K562 (cell line): ENCODE results near the gene CD81.

DNA sequence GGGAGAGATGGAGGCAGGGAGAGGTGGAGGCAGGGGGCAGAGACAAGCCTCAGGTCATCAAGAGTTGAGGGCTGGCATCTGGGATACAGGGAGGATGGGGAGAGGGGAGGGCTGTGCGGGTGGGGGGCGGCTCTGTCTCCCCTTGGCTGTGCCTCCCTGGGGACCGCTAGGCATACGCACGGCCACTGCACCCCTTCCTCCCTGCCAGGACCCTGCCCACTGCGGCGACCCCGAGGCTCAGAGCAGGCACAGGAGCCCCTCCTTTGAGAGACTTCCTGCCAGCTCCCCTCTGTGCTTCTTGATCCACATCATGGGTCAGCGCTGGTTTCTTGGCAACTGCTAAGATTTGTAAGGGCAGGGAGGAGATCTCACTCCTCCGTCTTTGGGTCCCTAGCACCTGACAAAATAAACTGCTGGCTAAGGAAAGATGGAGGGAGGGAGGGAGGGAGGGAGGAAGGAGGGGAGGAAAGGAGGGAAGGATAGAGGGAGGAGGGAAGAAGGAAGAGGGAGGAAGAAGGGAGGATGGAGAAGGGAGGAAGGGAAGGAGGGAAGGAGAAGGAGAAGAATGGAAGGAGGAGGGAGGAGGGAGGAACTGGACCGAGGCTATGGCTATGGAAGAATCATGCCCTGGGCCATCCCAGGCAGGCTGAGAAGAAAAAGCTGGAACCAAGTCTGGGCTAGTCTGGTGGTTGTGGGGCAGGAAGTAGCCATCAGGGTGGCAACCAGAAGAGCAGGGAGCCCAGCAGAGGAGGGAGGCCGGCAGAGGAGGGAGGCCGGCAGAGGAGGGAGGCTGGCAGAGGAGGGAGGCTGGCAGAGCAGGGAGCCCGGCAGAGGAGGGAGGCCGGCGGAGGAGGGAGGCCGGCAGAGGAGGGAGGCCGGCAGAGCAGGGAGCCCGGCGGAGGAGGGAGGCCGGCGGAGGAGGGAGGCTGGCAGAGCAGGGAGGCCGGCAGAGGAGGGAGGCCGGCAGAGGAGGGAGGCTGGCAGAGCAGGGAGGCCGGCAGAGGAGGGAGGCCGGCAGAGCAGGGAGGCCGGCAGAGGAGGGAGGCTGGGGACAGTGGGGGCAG lies 18.3 kb downstream of the PRR33 start:
- RAMPAGE, long total RNA = no peak
- RRBS = 78% methylated on average over 1 of the region's 27 CpGs
PRO-cap:
- standard = no peak
- CoPRO, capped RNA only, 2 experiments = no peak in any of the 2 experiments
- CoPRO, capped and uncapped RNA, 2 experiments = no peak in any of the 2 experiments
- CoPRO, uncapped RNA only, 2 experiments = no peak in any of the 2 experiments
CAGE:
- cytosol, long polyA plus RNA = no peak
- long polyA plus RNA = no peak
- nucleolus, long total RNA = no peak
- nucleus, long polyA plus RNA = no peak

DNA sequence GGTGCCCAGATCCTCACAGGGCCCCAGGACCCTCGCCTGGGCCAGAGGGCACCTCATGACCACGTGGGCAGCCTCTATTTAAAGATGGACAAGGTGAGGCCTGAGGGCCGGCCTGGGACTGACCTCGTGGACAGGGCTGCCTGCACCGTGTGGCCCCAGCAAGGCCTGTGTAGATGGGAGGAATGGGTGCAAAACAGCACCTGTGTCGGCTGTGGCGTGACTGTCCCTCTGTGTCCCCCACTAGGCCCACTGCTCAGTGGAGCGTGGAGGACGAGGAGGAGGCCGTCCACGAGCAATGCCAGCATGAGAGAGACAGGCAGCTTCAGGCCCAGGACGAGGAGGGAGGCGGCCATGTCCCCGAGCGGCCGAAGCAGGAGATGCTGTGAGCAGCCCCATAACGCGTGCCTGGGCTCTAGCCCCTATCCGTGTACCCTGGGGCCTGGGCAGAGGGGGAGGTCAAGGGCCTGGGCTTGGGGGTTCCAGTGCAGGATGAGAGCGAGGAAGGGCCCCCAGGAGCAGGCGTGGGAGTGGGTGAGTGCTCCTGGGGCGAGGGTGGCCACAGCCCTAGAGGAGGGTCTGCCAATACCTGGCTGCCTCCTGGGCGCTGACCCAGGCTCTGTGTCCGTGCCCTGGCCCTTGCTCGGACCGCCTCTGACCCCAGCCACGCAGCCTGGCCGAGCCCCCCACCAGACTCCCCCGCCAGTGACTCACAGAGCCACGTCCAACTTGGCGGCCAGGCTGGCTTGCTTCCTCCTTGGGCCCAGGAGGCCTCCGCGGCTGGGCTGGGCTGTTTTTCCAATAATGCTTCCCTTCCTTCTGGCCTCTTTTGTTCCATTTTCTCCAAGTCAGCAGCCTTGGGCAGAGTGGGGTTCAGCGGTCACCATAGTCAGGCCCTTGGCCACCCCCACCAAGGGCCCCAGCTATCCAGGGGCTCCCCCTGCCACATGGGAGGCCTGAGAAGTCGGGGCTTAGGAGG lies 11.6 kb downstream of the PRR33 start:
- RAMPAGE, long total RNA = no peak
- RRBS = no CpG with 5 or more reads among the region's 35 CpGs
PRO-cap:
- standard = no peak
- CoPRO, capped RNA only, 2 experiments = no peak in any of the 2 experiments
- CoPRO, capped and uncapped RNA, 2 experiments = no peak in any of the 2 experiments
- CoPRO, uncapped RNA only, 2 experiments = no peak in any of the 2 experiments
CAGE:
- cytosol, long polyA plus RNA = no peak
- long polyA plus RNA = no peak
- nucleolus, long total RNA = no peak
- nucleus, long polyA plus RNA = no peak

DNA sequence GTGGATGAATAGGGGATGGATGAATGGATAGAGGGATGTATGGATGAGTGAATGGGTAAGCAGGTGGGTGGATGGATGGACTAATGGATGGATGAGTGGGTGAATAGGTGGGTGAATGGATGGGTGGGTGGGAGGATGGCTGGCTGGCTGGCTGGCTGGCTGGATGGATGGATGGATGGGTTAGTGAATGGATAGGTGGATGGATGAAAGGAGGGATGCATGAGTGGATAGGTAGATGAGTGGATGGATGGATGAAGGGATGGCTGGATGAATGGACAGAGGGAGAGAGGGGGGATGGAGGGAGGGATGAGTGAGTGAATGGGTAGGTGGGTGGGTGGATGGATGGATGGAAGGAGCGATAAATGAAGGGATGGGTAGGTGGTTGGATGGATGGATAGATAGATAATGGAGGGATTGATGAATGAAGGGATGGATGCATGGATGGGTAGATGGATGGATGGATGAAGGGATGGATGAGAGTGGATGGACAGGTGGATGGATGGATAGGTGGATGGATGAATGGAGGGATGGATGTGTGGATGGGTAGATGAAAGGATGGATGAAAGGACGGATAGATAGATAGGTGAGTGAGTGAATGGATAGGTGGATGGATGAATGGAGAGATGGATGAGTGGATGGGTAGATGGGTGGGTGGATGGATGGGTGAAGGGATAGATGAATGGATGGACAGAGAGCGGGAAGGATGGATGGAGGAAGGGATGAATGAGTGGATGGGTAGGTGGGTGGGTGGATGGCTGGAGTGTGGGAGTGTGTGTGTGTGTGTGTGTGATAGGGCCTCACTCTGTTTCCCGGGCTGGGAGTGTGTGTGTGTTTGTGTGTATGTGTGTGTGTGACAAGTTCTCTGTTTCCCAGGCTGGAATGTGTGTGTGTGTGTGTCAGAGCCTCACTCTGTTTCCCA lies 1.9 kb upstream of the PRR33 start:
- RAMPAGE, long total RNA = no peak
- RRBS = no CpG with 5 or more reads among the region's 4 CpGs
PRO-cap:
- standard = no peak
- CoPRO, capped RNA only, 2 experiments = no peak in any of the 2 experiments
- CoPRO, capped and uncapped RNA, 2 experiments = no peak in any of the 2 experiments
- CoPRO, uncapped RNA only, 2 experiments = no peak in any of the 2 experiments
CAGE:
- cytosol, long polyA plus RNA = no peak
- long polyA plus RNA = no peak
- nucleolus, long total RNA = no peak
- nucleus, long polyA plus RNA = no peak

GRCh38 chr11:1907932-1908435 lies 11.5 kb upstream of the TNNT3 start:
- RAMPAGE, long total RNA = no peak
- RRBS = no CpG with 5 or more reads among the region's 11 CpGs
PRO-cap:
- standard = no peak
- CoPRO, capped RNA only, 2 experiments = no peak in any of the 2 experiments
- CoPRO, capped and uncapped RNA, 2 experiments = no peak in any of the 2 experiments
- CoPRO, uncapped RNA only, 2 experiments = no peak in any of the 2 experiments
CAGE:
- cytosol, long polyA plus RNA = no peak
- long polyA plus RNA = no peak
- nucleolus, long total RNA = no peak
- nucleus, long polyA plus RNA = no peak

GRCh38 chr11:1943631-1944267 lies 3.4 kb upstream of the MRPL23 start:
- RAMPAGE, long total RNA = no peak
- RRBS = no CpG with 5 or more reads among the region's 20 CpGs
PRO-cap:
- standard = no peak
- CoPRO, capped RNA only, 2 experiments = no peak in any of the 2 experiments
- CoPRO, capped and uncapped RNA, 2 experiments = no peak in any of the 2 experiments
- CoPRO, uncapped RNA only, 2 experiments = no peak in any of the 2 experiments
CAGE:
- cytosol, long polyA plus RNA = no peak
- long polyA plus RNA = no peak
- nucleolus, long total RNA = no peak
- nucleus, long polyA plus RNA = no peak

DNA sequence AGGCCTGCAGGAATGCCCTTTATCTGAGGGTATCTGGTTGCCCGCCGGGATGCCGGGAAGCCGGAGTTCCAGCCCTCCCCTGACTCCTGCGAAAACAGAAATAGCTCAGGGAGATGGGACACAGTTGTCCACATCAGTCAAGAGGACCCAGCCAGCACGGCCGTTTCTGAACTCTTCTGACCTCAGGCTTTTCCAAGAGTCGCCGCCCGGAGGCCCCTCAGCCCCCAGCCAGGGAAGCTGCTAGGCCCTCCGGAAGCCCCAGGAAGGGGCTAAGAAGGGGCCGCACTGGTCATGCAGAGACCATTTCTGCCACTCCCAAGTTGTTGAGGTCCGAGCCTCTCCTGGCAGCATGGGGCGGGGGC lies 20.8 kb downstream of the MRPL23 start:
- RAMPAGE, long total RNA = no peak
- RRBS = 78% methylated on average over 4 of the region's 14 CpGs
PRO-cap:
- standard = no peak
- CoPRO, capped RNA only, 2 experiments = no peak in any of the 2 experiments
- CoPRO, capped and uncapped RNA, 2 experiments = no peak in any of the 2 experiments
- CoPRO, uncapped RNA only, 2 experiments = no peak in any of the 2 experiments
CAGE:
- cytosol, long polyA plus RNA = no peak
- long polyA plus RNA = no peak
- nucleolus, long total RNA = no peak
- nucleus, long polyA plus RNA = no peak

GRCh38 chr11:1995760-1996926 lies 49.0 kb downstream of the MRPL23 start:
- RAMPAGE, long total RNA = no peak
- RRBS = 26% methylated on average over 17 of the region's 72 CpGs
PRO-cap:
- standard = no peak
- CoPRO, capped RNA only, 2 experiments = no peak in any of the 2 experiments
- CoPRO, capped and uncapped RNA, 2 experiments = no peak in any of the 2 experiments
- CoPRO, uncapped RNA only, 2 experiments = no peak in any of the 2 experiments
CAGE:
- cytosol, long polyA plus RNA = no peak
- long polyA plus RNA = no peak
- nucleolus, long total RNA = no peak
- nucleus, long polyA plus RNA = no peak

- RAMPAGE, long total RNA = no peak
- RRBS = 5% methylated on average over 4 of the region's 18 CpGs
PRO-cap:
- standard = no peak
- CoPRO, capped RNA only, 2 experiments = no peak in any of the 2 experiments
- CoPRO, capped and uncapped RNA, 2 experiments = no peak in any of the 2 experiments
- CoPRO, uncapped RNA only, 2 experiments = no peak in any of the 2 experiments
CAGE:
- cytosol, long polyA plus RNA = no peak
- long polyA plus RNA = no peak
- nucleolus, long total RNA = no peak
- nucleus, long polyA plus RNA = no peak
Observed at GRCh38 chr11:2128840-2129493, 10.2 kb downstream of the IGF2 start.

DNA sequence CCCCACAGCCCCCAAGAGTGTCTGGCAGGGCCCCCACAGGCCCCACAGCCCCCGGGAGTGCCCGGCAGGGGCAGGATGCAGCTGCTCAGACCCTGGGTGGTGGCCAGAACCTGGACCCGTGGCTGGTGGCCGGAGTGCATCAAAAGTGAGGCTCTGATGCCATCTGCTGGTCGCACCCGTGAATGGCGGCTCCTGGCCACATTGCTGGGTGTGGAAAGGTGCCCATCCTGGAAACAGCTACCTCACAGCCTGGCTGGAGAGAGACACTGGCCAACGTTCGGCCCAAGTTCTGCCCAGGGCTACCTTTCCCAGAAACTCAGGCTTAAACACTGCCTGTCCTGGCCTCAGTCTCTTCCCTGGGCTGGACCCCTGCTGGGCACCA lies 4.5 kb downstream of the INS start:
- RAMPAGE, long total RNA = no peak
- RRBS = 4% methylated on average over 3 of the region's 9 CpGs
PRO-cap:
- standard = no peak
- CoPRO, capped RNA only, 2 experiments = no peak in any of the 2 experiments
- CoPRO, capped and uncapped RNA, 2 experiments = no peak in any of the 2 experiments
- CoPRO, uncapped RNA only, 2 experiments = no peak in any of the 2 experiments
CAGE:
- cytosol, long polyA plus RNA = no peak
- long polyA plus RNA = no peak
- nucleolus, long total RNA = no peak
- nucleus, long polyA plus RNA = no peak

GRCh38 chr11:2157344-2157785 lies 3.6 kb downstream of the INS start:
- RAMPAGE, long total RNA = no peak
- RRBS = no CpG with 5 or more reads among the region's 14 CpGs
PRO-cap:
- standard = no peak
- CoPRO, capped RNA only, 2 experiments = no peak in any of the 2 experiments
- CoPRO, capped and uncapped RNA, 2 experiments = no peak in any of the 2 experiments
- CoPRO, uncapped RNA only, 2 experiments = no peak in any of the 2 experiments
CAGE:
- cytosol, long polyA plus RNA = no peak
- long polyA plus RNA = no peak
- nucleolus, long total RNA = no peak
- nucleus, long polyA plus RNA = no peak

GRCh38 chr11:2214319-2214942 lies 42.8 kb upstream of the TH start:
- RAMPAGE, long total RNA = no peak
- RRBS = 0% methylated on average over 2 of the region's 24 CpGs
PRO-cap:
- standard = no peak
- CoPRO, capped RNA only, 2 experiments = no peak in any of the 2 experiments
- CoPRO, capped and uncapped RNA, 2 experiments = no peak in any of the 2 experiments
- CoPRO, uncapped RNA only, 2 experiments = no peak in any of the 2 experiments
CAGE:
- cytosol, long polyA plus RNA = no peak
- long polyA plus RNA = no peak
- nucleolus, long total RNA = no peak
- nucleus, long polyA plus RNA = no peak

GRCh38 chr11:2257001-2257339 lies 13.4 kb downstream of the ASCL2 start:
- RAMPAGE, long total RNA = no peak
- RRBS = 21% methylated on average over 5 of the region's 13 CpGs
PRO-cap:
- standard = no peak
- CoPRO, capped RNA only, 2 experiments = no peak in any of the 2 experiments
- CoPRO, capped and uncapped RNA, 2 experiments = no peak in any of the 2 experiments
- CoPRO, uncapped RNA only, 2 experiments = no peak in any of the 2 experiments
CAGE:
- cytosol, long polyA plus RNA = no peak
- long polyA plus RNA = no peak
- nucleolus, long total RNA = no peak
- nucleus, long polyA plus RNA = no peak

GRCh38 chr11:2265259-2265817 lies 5.0 kb downstream of the ASCL2 start:
- RAMPAGE, long total RNA = no peak
- RRBS = no CpG with 5 or more reads among the region's 4 CpGs
PRO-cap:
- standard = no peak
- CoPRO, capped RNA only, 2 experiments = no peak in any of the 2 experiments
- CoPRO, capped and uncapped RNA, 2 experiments = no peak in any of the 2 experiments
- CoPRO, uncapped RNA only, 2 experiments = no peak in any of the 2 experiments
CAGE:
- cytosol, long polyA plus RNA = no peak
- long polyA plus RNA = no peak
- nucleolus, long total RNA = no peak
- nucleus, long polyA plus RNA = no peak

DNA sequence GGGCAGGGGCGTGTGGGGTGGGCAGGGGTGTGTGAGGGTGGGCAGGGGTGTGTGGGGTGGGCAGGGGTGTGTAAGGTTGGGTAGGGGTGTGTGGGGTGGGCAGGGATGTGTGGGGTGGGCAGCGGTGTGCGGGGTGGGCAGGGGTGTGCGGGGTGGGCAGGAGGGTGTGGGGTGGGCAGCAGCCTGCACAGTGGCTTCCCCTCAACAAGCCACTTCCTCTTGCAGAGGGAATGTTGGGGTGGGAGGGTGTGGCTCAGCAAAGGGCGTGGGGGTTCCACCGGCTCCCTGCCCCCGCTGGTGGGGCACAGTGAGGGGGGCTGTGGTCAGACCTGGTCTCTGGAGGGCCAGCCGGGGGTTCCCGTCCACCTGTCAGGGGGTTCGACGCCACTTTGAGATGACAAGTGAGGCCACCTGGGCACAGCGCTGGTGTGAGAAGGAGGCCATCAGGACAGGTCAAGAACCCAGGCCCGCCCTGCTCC lies 1.5 kb downstream of the C11orf21 start:
- RAMPAGE, long total RNA = no peak
- RRBS = 37% methylated on average over 3 of the region's 13 CpGs
PRO-cap:
- standard = no peak
- CoPRO, capped RNA only, 2 experiments = no peak in any of the 2 experiments
- CoPRO, capped and uncapped RNA, 2 experiments = no peak in any of the 2 experiments
- CoPRO, uncapped RNA only, 2 experiments = no peak in any of the 2 experiments
CAGE:
- cytosol, long polyA plus RNA = no peak
- long polyA plus RNA = no peak
- nucleolus, long total RNA = no peak
- nucleus, long polyA plus RNA = no peak

DNA sequence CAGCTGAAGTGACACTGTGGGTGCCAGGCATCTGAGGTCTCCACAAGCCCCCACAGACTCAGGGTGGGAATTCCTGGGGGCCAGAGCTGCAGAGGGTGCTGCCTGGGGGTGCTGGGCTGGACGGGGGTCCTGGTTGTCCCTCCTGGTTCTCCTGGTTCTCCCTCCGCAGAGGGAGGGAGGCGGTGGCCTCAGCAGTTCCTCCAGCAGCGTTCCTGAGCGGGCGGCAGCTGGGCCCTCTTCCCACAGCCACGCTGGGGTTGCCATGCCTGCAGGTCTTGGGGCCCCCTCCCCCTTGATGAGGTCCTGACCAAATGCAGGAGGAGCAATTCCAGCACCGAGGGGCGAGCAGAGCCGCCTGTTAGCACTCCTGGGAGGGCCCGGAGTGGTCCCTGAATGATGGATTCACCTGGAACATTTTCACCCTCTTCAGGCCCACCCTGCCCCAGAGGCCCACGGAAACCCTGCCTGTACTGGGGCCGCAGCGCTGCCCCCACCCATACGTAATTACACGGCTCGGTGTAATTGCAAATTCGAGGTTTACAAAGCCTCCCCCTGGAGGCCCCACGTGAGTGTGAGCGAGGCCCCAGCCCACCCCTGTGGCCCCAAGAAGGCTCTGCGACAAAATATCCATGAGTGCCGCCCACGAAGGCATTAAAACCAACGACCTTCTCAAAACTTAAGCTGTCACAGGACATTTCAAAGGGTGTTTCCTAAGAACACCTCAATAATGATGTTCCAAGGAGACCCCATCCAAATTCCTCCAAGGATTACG lies 597 bp downstream of the C11orf21 start:
- RAMPAGE, long total RNA = no peak
- RRBS = no CpG with 5 or more reads among the region's 25 CpGs
PRO-cap:
- standard = no peak
- CoPRO, capped RNA only, 2 experiments = no peak in any of the 2 experiments
- CoPRO, capped and uncapped RNA, 2 experiments = no peak in any of the 2 experiments
- CoPRO, uncapped RNA only, 2 experiments = no peak in any of the 2 experiments
CAGE:
- cytosol, long polyA plus RNA = no peak
- long polyA plus RNA = no peak
- nucleolus, long total RNA = no peak
- nucleus, long polyA plus RNA = no peak

DNA sequence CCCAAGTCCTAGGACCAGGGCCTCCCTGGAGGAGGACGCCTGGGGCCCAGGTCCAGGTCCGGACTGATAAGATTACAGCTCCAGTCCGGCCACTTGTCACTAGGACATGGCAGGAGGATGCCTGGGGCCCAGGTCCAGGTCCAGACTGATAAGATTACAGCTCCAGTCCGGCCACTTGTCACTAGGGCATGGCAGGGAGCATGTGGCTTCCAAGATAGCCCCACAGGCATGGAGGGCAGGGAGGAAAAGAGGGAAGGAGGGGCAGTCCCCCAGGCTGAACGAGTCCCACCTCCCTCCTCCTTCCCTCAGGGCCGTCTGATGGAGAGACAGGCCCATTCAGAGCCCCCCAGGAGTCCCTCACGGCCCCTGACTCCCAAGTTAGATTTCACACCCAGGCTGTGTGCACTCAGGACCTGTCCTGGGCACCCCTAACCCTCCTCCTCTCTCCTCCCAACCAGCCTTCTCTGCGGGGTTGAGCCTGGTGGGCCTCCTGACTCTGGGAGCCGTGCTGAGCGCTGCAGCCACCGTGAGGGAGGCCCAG lies 1.9 kb downstream of the TSPAN32 start:
- RAMPAGE, long total RNA = no peak
- RRBS = 2% methylated on average over 2 of the region's 11 CpGs
PRO-cap:
- standard = bidirectional peak, plus-strand start at position 297 of the sequence, minus-strand start at position 68 of the sequence
- CoPRO, capped RNA only, 2 experiments = peak in 2 of 2 experiments; most common plus-strand start position 300 of the sequence (in 2); most common minus-strand start position 68 of the sequence (in 2)
- CoPRO, capped and uncapped RNA, 2 experiments = peak in 2 of 2 experiments; most common plus-strand start position 297 of the sequence (in 2); most common minus-strand start position 68 of the sequence (in 2)
- CoPRO, uncapped RNA only, 2 experiments = no peak in any of the 2 experiments
CAGE:
- cytosol, long polyA plus RNA = no peak
- long polyA plus RNA = no peak
- nucleolus, long total RNA = no peak
- nucleus, long polyA plus RNA = no peak

- RAMPAGE, long total RNA = no peak
- RRBS = 2% methylated on average over 36 of the region's 108 CpGs
PRO-cap:
- standard = unidirectional peak, plus-strand start at chr11:2377314
- CoPRO, capped RNA only, 2 experiments = peak in 2 of 2 experiments; most common plus-strand start chr11:2377314 (in 2); most common minus-strand start chr11:2377212 (in 1)
- CoPRO, capped and uncapped RNA, 2 experiments = peak in 2 of 2 experiments; most common plus-strand start chr11:2377314 (in 2); most common minus-strand start chr11:2377057 (in 1)
- CoPRO, uncapped RNA only, 2 experiments = no peak in any of the 2 experiments
CAGE:
- cytosol, long polyA plus RNA = no peak
- long polyA plus RNA = no peak
- nucleolus, long total RNA = no peak
- nucleus, long polyA plus RNA = start-site peak on the plus strand at chr11:2377309-2377356, 101 and 78 reads in 2 replicates
Observed at GRCh38 chr11:2376958-2377848, at the start of gene CD81. CD81 (plus strand) TSS chr11:2377310.

GRCh38 chr11:2385067-2385647 lies 8.0 kb downstream of the CD81 start:
- RAMPAGE, long total RNA = no peak
- RRBS = no CpG with 5 or more reads among the region's 30 CpGs
PRO-cap:
- standard = no peak
- CoPRO, capped RNA only, 2 experiments = no peak in any of the 2 experiments
- CoPRO, capped and uncapped RNA, 2 experiments = no peak in any of the 2 experiments
- CoPRO, uncapped RNA only, 2 experiments = no peak in any of the 2 experiments
CAGE:
- cytosol, long polyA plus RNA = no peak
- long polyA plus RNA = no peak
- nucleolus, long total RNA = no peak
- nucleus, long polyA plus RNA = no peak